Sigmoid colon (tissue), 4 donors: ENCODE measurements around a stretch of chr14.

DNA sequence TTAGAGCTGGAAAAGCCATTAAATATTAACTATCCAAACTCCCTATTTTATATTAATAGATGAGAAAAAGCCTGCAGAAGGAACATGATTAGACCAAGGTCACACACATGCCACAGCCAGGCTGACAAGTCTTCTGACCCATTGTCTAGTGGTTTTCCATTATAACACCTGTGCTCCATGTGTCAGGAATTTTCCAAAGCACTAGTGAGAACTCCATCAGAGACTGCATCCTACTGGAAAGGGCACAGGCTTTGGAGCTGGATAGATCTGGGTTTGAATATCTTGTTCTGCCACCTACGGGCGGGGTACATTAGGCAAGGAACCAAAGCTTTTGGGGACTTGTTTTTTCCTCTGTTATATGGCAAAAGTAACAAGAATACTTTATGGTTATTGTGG is 325.5 kb downstream of the RAD51B start:
- PRO-cap = no peak
- RAMPAGE, long total RNA, 4 experiments = no peak in any of the 4 experiments

GRCh38 chr14:68253977-68254335 is 434.4 kb downstream of the RAD51B start:
- PRO-cap = no peak
- RAMPAGE, long total RNA, 4 experiments = no peak in any of the 4 experiments

GRCh38 chr14:68331321-68331822 is 461.5 kb downstream of the ZFP36L1 start:
- PRO-cap = no peak
- RAMPAGE, long total RNA, 4 experiments = no peak in any of the 4 experiments

DNA sequence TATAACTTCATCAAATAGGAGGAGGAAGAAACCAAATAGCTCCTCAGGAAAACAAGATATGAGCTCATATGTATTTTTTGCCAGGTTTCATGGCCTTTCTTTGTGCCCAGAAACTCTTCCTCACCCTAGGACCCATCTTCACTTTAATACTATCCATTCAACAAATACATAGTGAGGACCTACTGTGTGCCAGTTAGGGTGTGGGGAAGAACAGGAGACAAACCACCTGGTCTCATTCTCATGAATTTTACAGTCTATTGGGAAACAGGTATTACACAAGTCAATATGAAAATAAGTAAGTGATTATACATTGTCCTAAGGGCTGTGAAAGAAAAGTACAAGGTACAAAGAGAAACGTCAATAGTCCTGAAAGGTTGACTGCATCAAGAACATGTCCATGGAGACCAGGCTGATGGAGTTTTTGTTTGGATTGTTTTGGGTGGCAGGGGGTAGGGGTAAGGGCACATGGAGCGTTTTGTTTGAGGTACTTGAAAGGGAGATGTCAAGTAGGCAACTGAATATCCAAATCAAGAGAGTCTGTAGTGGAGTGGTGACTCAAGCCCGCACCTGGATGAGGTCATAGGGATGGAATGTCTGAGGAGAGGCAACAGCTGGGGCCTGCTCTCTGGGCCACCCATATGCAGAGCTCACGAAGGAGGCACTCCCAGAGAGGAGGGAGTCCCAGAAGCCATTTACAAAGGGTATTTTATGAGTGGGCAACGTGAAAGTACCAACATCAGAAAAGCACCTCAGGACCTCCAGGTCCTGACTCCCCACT is 272.1 kb downstream of the ZFP36L1 start:
- PRO-cap = no peak
- RAMPAGE, long total RNA, 4 experiments = no peak in any of the 4 experiments

- PRO-cap = unidirectional peak, minus-strand start at chr14:68527604
- RAMPAGE, long total RNA, 4 experiments = no peak in any of the 4 experiments
Observed at GRCh38 chr14:68527186-68527966, 265.5 kb downstream of the ZFP36L1 start.

- PRO-cap = no peak
- RAMPAGE, long total RNA, 4 experiments = no peak in any of the 4 experiments
Observed at GRCh38 chr14:68561404-68562323, 231.2 kb downstream of the ZFP36L1 start.

DNA sequence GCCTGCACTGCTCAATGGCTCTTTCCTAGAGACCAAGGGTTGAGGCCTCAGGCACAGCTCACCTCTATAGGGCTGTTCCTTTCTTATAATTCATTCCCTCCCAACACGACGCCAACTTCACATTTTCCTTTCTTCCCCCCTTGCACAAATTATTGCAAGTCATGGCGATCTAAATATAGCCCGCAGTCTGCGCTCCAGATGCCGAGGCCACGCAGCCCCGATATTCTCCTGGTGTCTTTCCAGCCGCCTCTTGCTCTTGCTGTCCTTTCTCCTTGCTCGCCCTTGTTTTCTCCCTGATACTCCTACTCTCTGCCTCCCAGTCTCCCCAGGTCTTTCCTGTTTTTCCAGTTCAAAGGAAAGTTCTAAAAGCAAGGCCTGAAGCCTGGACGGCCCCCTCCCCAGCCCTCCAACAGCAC is 140.8 kb downstream of the ZFP36L1 start:
- PRO-cap = no peak
- RAMPAGE, long total RNA, 4 experiments = no peak in any of the 4 experiments

- PRO-cap = no peak
- RAMPAGE, long total RNA, 4 experiments = no peak in any of the 4 experiments
Observed at GRCh38 chr14:68679695-68680231, 113.1 kb downstream of the ZFP36L1 start.

GRCh38 chr14:68682311-68682638 is 110.6 kb downstream of the ZFP36L1 start:
- PRO-cap = no peak
- RAMPAGE, long total RNA, 4 experiments = no peak in any of the 4 experiments

- PRO-cap = no peak
- RAMPAGE, long total RNA, 4 experiments = no peak in any of the 4 experiments
Observed at GRCh38 chr14:68723292-68723648, 69.6 kb downstream of the ZFP36L1 start.

GRCh38 chr14:68749350-68749957 is 43.4 kb downstream of the ZFP36L1 start:
- PRO-cap = no peak
- RAMPAGE, long total RNA, 4 experiments = no peak in any of the 4 experiments

- PRO-cap = unidirectional peak, minus-strand start at chr14:68774803
- RAMPAGE, long total RNA, 4 experiments = no peak in any of the 4 experiments
Observed at GRCh38 chr14:68774552-68774910, 18.3 kb downstream of the ZFP36L1 start.

DNA sequence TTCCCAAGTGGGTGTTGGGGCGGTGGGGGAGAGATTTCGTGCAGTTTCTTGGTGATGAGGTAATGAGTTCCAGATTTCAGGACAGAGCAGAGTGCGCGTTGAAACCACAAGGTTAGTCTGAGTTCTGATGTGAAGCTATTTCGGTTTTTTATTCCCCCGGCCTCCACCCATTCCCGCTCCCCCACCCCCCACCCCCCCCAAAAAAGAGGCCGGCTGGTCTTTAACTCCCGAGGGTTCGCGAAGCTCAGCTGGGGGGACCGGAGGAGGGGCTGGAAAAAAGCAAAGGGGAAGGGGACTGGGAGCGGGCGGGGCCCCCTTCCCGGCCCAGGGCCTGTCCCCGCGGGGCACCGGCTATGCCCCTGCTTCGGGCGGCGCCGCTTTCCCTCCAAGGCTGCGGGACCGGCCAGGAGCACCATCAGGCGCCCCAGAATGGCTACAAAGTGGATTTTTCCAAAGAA is 2.3 kb upstream of the ZFP36L1 start:
- PRO-cap = no peak
- RAMPAGE, long total RNA, 4 experiments = no peak in any of the 4 experiments

GRCh38 chr14:68795586-68796646 is 3.0 kb upstream of the ZFP36L1 start:
- PRO-cap = bidirectional peak, plus-strand start at chr14:68795804, minus-strand start at chr14:68795703; unidirectional peak, minus-strand start at chr14:68796013
- RAMPAGE, long total RNA, 4 experiments = no peak in any of the 4 experiments

- PRO-cap = no peak
- RAMPAGE, long total RNA, 4 experiments = no peak in any of the 4 experiments
Observed at GRCh38 chr14:68815396-68815745, 22.5 kb upstream of the ZFP36L1 start.

- PRO-cap = no peak
- RAMPAGE, long total RNA, 4 experiments = no peak in any of the 4 experiments
Observed at GRCh38 chr14:68820065-68820555, 27.2 kb upstream of the ZFP36L1 start.

DNA sequence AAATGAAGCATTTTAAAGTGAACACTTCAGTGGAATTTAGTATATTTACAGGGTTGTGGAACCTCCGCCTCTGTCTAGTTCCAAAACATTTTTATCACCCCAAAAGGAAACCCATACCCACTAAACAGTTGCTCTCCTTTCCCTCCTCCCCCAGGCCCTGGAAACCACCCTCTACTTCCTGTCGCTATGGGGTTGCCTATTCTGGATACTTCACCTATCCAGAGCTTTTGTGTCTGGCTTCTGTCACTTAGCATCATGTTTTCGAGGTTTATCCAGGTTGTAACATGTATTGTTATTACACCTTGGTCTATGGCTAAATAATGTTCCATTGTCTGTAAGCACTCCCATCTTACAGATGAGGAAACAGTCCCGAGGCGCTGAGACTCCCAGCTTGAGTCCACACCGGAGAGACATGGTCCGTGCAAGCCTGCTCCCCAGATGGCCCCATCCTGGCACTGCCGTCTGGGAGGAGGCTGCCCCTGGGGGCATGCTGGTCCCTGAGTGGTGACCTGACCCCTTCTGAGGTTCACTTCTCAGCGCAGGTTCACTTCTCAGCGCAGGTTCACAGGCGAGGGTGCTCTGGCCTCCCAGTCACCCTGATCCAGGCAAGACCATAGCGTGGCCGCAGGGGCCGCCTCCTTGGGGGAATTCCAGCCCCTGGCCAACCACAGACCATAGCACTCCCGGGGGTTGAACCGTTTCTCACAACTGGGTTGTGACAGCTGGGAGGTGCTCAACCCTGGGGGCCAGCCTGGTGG is 27.9 kb upstream of the ZFP36L1 start:
- PRO-cap = no peak
- RAMPAGE, long total RNA, 4 experiments = no peak in any of the 4 experiments

- PRO-cap = no peak
- RAMPAGE, long total RNA, 4 experiments = no peak in any of the 4 experiments
Observed at GRCh38 chr14:68843148-68844394, 50.7 kb upstream of the ZFP36L1 start.

GRCh38 chr14:68888065-68888735 is 90.9 kb downstream of the ACTN1 start:
- PRO-cap = no peak
- RAMPAGE, long total RNA, 4 experiments = no peak in any of the 4 experiments

- PRO-cap = no peak
- RAMPAGE, long total RNA, 4 experiments = no peak in any of the 4 experiments
Observed at GRCh38 chr14:68890032-68890441, 89.1 kb downstream of the ACTN1 start.